Cytotoxic T cell (primary cell): ENCODE measurements around a stretch of chr2.

DNA sequence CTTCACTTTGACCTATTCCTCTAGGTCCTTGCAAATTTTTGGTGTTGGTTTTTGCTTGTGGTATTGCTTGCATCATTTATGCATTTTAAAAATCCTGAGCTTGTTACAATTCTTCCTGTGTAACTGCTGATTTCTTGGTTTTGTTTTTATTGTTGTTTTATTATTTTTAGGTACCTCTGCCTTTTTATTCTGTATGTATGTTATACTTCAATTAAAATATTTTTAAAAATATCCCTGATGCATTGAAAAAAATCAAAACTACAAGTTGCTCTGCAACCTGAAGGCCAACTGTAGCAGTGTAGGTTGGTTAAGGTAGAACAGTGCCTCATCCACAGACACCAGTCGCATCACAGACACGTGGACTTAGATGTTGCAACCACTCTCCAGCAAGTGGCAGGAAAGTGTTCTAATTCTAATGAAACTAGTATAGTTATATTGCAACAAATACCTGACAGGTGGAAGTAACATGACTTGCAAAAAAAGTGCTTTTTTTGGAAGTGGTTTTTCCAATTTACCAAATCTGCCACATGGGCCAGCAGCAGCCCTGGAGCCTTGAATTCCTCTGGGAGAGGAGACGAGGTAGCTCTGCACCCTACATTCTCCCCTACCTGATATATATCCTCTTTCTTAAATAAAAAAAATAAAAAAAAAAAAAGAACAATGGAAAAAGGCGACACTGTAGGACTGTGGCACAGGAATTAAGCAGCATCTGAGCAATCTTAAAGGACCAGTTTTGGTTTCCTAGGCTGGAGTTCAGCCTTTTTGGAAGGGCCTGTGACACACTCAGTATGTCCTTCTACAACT, 28.4 kb upstream of the SLC3A1 start:
- PRO-cap, 2 experiments = no peak in any of the 2 experiments

DNA sequence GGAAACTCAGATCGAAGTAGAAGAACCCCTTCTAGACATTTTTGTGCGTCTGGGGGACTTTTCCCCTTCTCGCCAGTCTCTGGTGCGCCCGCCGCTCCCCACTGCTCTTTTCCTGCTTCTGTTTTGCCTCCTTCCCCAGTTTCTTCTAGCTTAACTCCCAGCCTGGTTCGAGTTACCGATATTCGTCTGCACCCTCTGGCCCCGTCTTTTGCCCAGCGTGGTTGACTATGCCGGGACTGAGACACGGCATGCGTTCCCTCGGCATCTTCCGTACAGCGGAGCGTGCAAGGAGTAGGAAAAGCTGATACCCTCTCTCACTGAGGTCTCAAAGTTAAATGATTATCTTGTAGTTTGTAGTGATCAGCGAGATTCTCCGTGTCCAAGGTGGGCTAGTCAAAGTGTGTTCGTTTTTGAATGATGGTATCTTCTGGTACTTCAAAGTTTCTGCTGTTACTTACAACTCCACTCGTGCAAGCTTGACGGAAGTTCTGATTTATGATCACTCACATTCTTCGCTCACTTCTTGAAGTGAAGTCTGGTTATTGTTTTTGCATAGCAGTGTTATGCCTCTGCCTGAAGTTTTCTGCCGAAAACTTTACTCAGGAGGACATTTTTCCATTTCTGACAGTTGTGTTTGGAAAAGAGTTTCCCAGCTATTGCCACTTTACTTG, 760 bp downstream of the CAMKMT start:
- PRO-cap, 2 experiments = no peak in any of the 2 experiments

- PRO-cap, 2 experiments = no peak in any of the 2 experiments
These were observed 164.0 kb upstream of the SIX3 start for GRCh38 chr2:44777475-44778012.

- PRO-cap, 2 experiments = no peak in any of the 2 experiments
These were observed 3.1 kb downstream of the SIX3 start for GRCh38 chr2:44944644-44944993.

- PRO-cap, 2 experiments = no peak in any of the 2 experiments
These were observed 33.7 kb downstream of the SIX2 start for GRCh38 chr2:44975449-44976018.

DNA sequence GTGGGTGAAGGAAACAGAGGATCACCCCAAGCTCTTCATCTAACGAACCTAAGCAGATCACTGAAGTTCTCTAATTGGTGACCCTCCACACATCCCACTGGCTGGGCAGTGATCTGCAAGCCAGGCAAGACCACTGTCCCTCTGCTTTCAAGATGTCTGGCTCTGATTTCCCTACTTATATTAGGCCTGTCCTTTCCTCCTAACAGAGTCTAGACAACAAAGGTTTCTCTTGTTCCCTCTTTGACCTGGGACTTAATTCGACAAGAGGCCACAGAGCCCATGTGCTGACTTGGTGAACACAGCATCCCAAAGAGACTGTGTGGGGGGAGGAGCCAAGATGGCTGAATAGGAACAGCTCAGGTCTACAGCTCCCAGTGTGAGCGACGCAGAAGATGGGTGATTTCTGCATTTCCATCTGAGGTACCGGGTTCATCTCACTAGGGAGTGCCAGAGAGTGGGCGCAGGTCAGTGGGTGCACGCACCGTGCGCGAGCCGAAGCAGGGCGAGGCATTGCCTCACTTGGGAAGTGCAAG, 66.2 kb upstream of the SIX2 start:
- PRO-cap, 2 experiments = no peak in any of the 2 experiments

- PRO-cap, 2 experiments = no peak in any of the 2 experiments
These were observed 160.3 kb upstream of the SIX2 start for GRCh38 chr2:45169266-45170219.

GRCh38 chr2:45211750-45212247, 202.5 kb upstream of the SIX2 start:
- PRO-cap, 2 experiments = no peak in any of the 2 experiments

DNA sequence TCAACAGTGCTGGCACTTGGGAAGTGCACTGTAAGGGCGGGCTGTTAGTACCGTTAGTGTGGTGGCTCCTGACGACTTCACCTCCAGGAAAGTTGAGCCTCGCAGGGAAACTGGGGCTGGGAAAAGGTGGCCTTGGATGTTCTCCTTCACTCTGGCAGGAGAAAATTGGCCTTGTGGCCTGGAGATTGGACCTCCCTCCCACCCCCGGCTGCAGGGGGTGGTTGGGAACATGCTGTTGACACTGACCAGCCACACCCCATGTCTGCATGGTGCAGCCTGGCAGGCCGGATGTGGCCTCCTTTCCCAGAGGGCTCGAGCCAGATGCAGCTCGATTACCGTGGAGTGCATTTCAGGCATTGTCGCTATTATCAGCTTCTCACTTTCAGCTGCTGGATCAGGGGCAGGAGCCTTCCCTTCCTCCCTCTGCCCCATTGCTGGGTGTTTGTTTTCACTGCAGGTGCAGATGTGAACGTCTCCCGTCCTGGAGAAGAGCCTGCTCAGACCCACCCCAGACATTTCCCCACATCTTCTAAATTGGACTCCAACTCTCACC, 210.9 kb upstream of the SIX2 start:
- PRO-cap, 2 experiments = no peak in any of the 2 experiments

GRCh38 chr2:45332556-45333189, 278.4 kb downstream of the SRBD1 start:
- PRO-cap, 2 experiments = no peak in any of the 2 experiments

DNA sequence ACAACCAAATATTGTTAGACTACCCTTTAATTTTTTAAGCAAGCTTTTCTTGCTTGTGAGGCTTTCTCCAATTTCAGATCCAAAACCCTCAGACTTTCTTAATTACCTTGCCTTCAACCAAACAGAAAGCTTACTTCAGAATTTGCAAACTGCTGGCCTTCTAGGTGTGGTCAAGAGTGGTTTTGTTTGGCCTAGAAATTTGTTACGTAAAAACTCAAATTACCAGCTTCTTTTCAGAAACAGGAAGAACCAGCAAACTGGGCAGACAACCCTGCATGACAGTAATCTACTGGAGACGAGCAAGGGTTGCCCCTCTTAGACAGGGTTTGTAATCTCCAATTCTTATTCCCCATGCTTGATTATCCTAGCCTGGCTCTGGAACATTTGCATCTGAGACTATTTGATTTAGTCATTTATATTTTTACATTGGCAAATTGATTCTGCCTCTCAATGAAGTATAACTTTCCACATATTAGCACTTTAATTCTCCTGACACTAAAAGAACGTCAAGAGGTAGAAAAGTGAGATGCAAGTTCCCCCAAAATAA, 27.0 kb downstream of the SRBD1 start:
- PRO-cap, 2 experiments = no peak in any of the 2 experiments

- PRO-cap, 2 experiments = no peak in any of the 2 experiments
These were observed 108.1 kb downstream of the PRKCE start for GRCh38 chr2:45759162-45760404.

- PRO-cap, 2 experiments = no peak in any of the 2 experiments
These were observed 182.3 kb downstream of the PRKCE start for GRCh38 chr2:45833651-45834345.

- PRO-cap, 2 experiments = peak in 2 of 2 experiments; most common plus-strand start chr2:45860639 (in 1); most common minus-strand start chr2:45860449 (in 1)
These were observed 209.1 kb downstream of the PRKCE start for GRCh38 chr2:45860251-45861332.

DNA sequence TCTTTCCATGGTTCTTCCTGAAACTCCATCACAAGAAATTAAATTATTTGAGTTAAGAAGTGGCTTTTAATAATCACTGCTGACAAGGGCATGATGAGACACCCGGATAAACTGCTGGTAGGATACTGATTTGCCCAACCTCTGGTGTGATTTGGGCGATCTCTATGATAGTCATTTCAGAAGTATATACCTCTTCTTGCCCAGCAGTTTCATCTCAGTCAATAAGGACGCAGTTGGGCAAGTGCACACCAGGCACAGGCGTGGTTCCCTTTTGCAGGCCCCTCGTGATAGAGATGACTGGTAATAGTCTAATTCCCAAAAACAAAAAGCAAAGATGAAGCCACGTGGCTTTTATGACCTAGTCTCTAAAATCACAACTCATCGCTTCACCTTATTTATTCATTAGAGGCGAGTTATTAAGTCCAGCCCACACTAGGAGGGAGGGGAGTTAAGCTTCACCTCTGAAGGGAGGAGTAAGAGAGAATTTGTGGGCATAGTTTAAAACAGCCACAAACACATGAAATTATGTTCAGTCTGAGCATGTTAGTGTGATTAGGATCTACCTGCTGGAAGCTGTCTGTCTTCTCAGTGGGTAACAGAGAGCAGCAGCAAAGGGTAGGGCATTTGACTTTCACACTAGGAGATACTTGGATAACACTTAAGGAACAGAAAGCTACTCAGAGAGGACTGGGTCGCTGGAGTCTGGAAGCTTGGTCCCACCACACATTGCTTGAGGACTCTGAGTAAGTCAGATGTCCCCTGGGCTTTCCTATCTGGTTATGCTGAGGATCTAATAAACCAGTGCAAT, 246.5 kb downstream of the PRKCE start:
- PRO-cap, 2 experiments = no peak in any of the 2 experiments

- PRO-cap, 2 experiments = no peak in any of the 2 experiments
These were observed 252.8 kb downstream of the PRKCE start for GRCh38 chr2:45904038-45904852.

DNA sequence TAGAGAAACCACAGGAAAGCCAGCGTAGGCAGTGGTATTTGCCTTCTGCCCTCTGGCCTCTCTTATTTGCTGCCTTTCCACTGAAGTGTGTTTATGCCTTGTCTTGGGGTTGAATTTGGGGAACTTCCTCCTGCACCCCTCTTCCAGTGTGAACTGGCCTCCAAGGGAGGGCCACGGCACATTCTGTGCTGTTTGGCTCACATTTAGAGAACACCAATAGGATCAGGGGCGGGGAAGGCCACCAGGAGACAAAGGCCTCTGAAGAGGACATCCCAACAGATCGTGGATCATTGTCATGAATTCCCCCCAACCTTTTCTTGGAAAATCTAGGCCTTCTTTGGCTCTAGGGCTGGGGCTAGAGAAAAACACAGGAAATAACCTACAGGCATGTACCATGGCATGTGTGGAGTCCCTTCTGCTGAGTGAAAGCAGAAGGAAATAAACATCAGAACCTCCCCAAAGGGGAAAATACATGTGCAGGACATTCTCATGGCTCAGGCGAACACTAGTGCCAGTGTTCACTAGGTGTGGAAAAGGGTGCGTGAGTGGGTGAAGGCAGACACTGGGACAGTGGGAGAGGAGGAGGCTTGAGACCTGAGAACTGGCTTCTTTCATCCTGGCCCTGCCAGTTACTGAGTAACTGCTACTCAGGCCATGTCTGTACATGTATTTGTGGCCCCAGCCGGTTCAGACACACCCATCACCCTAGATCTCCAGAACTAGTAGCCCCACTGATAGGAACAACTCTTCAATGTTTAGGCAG, 268.1 kb downstream of the PRKCE start:
- PRO-cap, 2 experiments = no peak in any of the 2 experiments

GRCh38 chr2:46000491-46001207, 296.6 kb upstream of the EPAS1 start:
- PRO-cap, 2 experiments = no peak in any of the 2 experiments

GRCh38 chr2:46142501-46143237, 154.5 kb upstream of the EPAS1 start:
- PRO-cap, 2 experiments = no peak in any of the 2 experiments

- PRO-cap, 2 experiments = no peak in any of the 2 experiments
These were observed 133.0 kb upstream of the EPAS1 start for GRCh38 chr2:46164017-46164699.